ENCODE measurements around a stretch of chr11.

DNA sequence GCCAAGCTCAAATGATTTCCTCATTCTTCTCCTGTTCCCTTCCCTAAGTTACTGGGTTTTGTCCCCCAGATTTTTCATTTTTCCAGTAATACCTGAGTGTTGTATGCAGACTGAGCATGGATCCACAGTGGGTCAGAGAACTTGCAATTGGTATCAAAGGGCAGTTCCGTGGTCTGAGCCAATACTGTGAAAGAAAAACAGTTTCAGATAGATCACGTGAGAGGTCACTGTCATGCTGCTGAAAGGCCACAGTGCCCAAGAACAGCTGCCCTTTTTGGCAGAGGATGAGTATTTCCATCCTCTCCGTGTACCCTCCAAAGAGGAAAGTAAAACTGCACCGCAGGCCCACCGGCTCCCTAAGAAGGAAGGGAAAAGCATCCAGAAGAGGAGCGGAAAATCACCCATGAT, 73.0 kb upstream of the TBCEL start:
- PRO-cap, 2 experiments: no peak in any of the 2 experiments

DNA sequence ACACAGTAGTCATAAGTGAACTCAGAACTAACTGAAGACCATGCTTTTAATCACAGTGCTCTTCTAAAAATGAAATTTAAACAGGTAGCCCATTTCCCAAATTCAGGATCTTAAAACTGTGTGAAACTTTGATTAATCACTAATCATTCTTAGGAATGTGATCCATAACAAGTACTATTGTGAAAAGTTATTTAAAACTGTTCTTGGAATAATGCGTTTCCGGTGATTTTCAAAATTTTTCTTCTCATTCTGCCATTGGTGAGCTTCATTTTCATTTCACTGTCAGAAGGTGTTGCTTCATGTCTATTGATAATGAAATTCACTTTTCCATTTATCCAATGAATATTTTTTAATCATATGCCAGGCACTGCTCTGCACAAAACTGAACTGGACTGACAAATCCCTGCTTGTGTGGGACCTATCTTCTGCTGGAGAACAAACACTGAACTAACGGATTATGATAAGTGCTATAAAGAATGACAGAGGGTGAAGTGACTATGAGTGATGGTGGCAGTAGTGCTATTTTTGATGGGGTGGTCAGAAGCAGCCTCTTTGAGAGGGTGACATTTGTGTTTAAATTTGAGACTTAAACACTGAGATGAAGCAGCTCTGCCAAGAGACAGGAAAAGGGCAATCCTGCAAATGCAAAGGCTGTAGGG, 5.8 kb downstream of the TBCEL start:
- PRO-cap, 2 experiments: no peak in any of the 2 experiments

DNA sequence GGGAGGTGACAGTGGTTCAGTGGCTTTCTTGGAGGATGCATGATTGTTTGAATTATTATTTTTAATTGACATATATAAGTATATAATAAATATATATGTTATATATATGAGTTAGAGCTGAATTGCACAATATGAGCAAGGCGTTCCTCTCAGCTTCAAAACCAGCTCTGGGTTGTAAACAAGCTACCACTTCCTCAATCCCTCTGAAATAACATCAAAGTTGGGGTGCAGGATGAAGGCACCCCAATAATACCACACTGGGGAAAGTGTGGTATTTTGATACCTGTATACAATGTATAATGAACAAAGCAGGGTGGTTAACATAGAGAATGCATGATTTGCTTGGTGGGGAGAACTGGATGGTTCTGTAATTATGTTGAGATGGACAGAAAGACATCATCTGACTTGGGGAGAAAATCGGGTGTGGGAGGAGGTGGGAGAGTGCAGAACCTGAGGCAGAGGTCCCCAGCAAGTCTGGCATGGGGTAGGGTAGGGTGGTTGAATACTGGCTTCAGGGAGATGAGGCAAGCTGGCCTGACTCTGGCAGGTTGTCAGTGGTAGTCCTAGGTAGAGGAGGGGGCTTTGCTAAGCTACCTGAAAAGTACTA, 1.6 kb upstream of the SORL1 start:
- PRO-cap, 2 experiments: no peak in any of the 2 experiments

GRCh38 chr11:121453318-121454341, 1.5 kb downstream of the SORL1 start:
- PRO-cap, 2 experiments: no peak in any of the 2 experiments

GRCh38 chr11:121459398-121460109, 7.4 kb downstream of the SORL1 start:
- PRO-cap, 2 experiments: peak in 1 of 2 experiments; most common plus-strand start chr11:121459621 (in 1); most common minus-strand start chr11:121459566 (in 1)

- PRO-cap, 2 experiments: no peak in any of the 2 experiments
Observed at GRCh38 chr11:121467942-121468510, 15.9 kb downstream of the SORL1 start.

DNA sequence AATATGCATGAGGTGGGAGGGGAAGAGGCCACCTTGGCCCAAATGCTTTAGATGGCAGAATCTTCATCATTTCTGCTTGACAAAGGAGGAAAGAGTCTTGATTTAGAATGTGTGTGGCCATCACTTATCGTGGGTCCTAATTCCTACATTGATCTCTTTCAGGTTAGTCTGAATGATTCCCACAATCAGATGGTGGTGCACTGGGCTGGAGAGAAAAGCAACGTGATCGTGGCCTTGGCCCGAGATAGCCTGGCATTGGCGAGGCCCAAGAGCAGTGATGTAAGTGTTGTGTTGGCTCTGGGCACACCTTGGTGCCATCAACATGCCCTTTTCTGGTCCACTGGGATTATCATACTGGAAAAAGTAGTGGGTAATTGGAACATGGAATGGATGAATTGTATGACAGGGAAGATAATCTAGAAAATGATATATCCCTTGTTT, 17.8 kb downstream of the SORL1 start:
- PRO-cap, 2 experiments: no peak in any of the 2 experiments

DNA sequence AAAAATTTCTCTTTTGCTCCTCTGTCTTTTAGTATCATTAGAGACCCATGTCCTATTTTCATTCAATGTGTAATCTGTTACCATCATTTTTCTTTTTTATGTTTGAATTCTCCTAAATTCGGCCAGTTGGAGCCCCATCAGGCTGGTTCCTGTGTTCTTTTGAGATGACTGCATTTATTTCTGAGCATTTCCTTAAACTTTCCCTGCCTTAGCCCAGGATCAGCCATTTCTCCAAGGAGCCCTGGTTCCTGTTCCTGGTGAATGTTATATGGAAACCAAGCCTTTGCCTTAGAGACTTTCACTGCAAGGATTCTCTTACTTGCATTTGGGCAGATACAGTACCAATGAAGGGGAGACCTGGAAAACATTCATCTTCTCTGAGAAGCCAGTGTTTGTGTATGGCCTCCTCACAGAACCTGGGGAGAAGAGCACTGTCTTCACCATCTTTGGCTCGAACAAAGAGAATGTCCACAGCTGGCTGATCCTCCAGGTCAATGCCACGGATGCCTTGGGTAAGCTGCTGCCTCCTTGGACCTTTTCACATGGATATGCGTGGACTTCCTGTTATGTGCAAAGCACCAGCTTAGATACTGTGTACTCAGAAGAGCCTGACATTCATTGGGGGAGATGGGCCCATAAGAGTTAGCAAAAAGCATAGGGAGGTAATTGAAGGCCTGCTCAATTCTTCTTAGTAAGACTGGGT, 91.3 kb downstream of the SORL1 start:
- PRO-cap, 2 experiments: no peak in any of the 2 experiments

DNA sequence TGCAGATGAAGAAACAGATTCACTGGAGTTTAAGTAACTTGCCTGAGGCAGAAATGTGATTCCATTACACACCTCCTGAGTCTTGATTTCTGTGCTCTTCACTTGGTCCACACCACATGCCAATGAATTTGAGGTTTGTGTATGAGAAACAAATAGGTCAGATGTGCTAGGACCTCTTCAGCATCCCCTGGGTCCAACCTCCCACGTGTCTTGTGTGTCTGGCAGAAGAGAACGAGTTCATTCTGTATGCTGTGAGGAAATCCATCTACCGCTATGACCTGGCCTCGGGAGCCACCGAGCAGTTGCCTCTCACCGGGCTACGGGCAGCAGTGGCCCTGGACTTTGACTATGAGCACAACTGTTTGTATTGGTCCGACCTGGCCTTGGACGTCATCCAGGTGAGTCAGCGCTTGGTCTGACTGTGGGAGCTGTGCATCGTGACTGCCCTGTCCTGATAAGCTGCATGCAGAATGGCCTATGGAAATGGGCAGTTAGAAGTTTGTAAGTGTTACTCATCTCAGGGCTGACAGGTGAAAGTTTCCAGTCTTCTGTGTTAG, 101.7 kb downstream of the SORL1 start:
- PRO-cap, 2 experiments: no peak in any of the 2 experiments

DNA sequence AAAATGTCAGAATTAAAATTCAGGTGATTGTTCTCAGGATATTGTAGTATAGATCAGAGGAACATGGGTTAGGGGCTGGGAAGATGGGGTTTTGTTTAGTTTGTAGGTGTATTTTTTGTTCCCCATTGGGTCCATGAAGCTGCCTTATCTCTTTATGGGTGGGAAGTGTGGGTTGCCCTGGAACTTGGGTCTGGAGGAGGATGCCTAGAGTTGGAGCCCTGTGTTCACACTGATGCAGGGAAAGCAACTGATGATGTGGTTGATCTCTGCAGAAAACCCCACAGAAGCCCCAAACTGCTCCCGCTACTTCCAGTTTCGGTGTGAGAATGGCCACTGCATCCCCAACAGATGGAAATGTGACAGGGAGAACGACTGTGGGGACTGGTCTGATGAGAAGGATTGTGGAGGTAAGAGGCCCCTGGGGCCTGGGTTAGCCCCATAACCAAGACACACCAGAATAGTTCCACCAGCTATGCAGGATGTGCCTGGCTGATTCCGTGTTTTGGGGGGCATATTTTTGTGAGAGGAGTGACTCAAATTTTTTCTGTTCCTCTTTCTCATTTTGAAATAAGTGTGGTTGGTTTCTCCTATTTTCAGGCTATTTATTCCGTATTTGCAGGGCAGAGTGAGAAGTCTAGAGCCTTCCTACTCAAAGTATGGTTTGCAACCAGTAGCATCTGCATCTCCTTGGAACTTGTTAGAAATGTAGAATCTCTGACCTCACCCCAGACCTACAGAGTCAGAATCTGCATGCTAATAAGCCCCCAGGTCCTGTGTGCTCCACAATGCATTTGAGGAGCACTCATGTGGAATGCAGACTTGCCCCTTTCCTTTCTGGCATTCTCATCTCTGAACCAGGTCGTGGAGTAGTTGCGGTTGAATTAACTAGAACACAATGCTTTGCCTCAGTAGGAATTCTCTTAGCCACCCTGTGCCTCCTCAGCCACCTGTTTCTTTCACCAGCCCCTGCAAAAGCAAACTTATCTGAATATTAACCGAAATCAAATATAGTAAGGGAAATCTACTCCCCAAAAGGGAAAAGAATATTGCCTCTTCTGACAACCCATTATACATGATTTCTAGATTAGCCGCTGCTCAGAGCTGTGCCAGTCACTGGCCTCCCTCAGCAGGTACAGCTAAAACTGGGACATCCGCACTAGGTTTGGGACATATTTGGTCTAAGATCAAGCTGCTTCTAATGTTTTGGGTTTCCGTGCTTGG, 138.1 kb downstream of the SORL1 start:
- PRO-cap, 2 experiments: no peak in any of the 2 experiments

DNA sequence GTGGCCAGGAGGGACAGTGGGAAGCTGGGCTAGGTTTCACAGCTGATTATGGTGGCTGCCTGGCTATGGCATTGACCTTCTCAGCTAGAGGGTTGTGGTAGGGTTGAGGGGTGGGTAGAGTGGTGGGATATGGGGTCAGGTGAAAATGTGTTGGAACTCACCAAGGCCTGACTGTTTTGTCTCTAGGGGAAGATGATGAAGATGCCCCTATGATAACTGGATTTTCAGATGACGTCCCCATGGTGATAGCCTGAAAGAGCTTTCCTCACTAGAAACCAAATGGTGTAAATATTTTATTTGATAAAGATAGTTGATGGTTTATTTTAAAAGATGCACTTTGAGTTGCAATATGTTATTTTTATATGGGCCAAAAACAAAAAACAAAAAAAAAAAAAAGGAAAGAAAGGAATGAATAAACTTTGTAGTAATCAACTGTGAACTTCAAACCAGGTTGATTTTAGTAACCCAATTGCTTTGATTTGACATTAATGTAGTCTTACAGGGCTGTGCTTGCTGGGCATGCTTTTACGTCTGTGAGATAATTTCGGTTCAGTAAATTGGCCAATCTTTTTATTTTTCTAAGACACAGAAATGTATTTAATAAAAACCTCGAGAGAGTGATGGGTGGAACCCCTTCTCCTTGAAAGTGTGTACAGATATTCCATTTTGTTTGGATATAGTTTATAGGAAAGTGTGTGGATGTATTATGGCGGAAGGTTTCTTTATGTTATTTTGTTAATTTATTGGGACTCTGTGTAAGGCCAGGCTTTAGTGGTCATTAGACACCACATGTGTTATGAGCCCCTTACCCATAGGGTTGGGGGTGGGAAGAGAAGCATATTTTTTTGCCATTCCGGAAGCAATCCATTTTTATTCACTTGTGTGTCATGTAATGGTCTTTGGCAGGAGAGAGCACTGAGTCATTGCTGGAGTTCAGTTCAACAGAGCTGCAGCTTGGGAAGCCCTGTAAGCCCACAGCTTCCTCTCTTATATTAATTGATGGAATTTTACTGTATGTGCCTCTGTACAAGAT, 177.5 kb downstream of the SORL1 start:
- PRO-cap, 2 experiments: no peak in any of the 2 experiments

GRCh38 chr11:121961139-121962000, 154.6 kb downstream of the BLID start:
- PRO-cap, 2 experiments: no peak in any of the 2 experiments

- PRO-cap, 2 experiments: no peak in any of the 2 experiments
Observed at GRCh38 chr11:122085297-122085697, 30.7 kb downstream of the BLID start.

DNA sequence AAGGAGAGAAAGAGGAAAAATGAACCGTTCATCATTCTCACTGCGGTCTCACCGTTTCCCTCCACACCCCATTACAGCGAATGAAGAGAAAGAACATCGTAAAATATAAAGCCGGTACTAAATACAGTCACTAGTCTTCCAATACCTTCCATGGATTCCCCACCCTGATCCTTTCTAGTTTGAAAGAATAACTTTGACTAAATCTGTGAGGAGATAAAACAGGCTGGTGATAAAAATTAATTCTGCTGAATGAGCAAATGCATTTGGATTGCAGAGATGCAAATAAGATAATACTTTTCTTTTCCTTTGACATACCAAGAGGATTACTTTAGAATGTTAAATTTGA, 19.4 kb downstream of the BLID start:
- PRO-cap, 2 experiments: no peak in any of the 2 experiments

- PRO-cap, 2 experiments: no peak in any of the 2 experiments
Observed at GRCh38 chr11:122157484-122157911, 41.5 kb upstream of the BLID start.

- PRO-cap, 2 experiments: no peak in any of the 2 experiments
Observed at GRCh38 chr11:122202719-122203582, 86.9 kb upstream of the BLID start.

- PRO-cap, 2 experiments: no peak in any of the 2 experiments
Observed at GRCh38 chr11:122353970-122354458, 238.0 kb upstream of the BLID start.

GRCh38 chr11:122363287-122363628, 247.2 kb upstream of the BLID start:
- PRO-cap, 2 experiments: no peak in any of the 2 experiments

GRCh38 chr11:122672898-122673424, 17.4 kb downstream of the UBASH3B start:
- PRO-cap, 2 experiments: no peak in any of the 2 experiments

DNA sequence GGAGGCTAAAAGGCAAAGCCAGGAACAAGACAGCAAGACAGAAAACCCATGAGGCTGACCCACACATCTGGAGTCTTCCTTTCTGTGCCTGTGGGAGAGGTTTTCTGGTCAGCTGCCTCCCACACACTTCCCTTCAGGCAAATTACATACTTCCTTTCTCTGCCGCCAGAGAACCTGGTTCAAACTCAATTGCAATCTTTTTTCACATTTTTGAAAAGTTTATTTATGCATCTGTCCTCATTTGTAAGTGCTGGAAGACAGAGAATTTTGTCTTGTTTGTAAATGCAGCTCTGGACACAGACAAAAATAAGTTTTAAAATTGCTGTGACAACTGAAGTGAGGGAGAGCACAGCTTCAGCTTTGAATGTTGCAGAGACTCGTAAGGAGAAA, 29.7 kb upstream of the CRTAM start:
- PRO-cap, 2 experiments: no peak in any of the 2 experiments

Measured in Metastatic Liver Carcinoma in the Adrenal Gland (tissue), 2 donors.